Gastrocnemius medialis (tissue), 3 donors: ENCODE measurements around a stretch of chr18.

DNA sequence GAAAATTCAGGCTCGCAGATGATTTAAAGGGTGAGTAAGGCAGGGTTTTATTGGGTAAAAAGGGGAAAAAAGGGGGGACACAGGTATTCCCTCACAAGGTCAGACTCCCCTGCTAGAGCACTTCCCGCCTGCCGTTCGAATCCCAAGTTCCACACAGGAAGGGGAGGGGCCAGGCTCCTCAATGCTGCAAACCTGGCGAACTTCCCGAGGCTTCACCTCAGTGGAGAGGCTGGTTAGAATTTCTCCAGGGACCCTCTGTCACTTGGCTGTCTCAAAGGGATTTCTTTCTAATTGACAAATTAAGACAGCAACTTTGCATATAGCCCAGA, 2154.9 kb upstream of the PIK3C3 start:
- PRO-cap = no peak
- RAMPAGE, long total RNA, 3 experiments = no peak in any of the 3 experiments

DNA sequence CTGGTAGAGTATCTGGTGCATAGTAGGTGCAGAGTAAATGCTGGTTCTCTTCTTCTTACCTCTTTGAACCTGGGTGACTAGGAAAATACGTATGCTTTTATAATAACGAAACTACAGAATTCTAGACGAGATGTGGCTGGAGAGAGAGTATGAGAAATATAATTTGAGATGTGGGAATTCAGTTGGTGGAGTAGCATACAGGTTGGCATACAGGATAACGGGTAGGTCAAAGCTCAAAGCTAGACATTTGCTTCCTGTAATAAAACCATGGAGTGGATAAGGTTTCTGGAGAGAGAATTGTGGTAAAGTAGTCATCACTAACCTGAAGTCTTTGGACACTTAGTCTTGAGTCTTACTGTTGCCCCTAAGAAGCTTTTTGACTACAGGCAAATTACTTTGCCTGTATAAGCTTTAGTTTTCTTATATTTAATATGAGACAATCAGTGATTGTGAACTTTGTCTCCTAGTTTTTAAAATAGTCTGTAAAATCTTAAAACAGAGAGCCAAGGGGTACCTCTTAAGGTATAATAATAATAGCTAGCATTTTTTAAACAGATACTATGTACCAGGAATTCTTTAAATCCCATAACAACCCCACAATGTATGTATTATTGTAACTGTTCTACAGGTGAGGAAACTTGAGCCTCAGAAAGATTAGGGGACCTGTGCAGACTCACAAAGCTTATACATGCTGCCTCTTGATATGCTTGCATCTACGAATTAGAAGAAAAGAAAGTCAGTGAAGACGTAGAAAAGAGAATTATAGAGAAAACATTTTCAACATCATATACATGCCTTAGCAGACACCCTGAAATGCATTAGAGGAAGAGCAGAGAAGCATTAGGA, 42.3 kb downstream of the PIK3C3 start:
- PRO-cap = no peak
- RAMPAGE, long total RNA, 3 experiments = no peak in any of the 3 experiments

- PRO-cap = no peak
- RAMPAGE, long total RNA, 3 experiments = no peak in any of the 3 experiments
Measured at GRCh38 chr18:42525761-42526398, 570.8 kb downstream of the PIK3C3 start.

- PRO-cap = no peak
- RAMPAGE, long total RNA, 3 experiments = no peak in any of the 3 experiments
Measured at GRCh38 chr18:42706532-42707185, 408.8 kb downstream of the RIT2 start.

DNA sequence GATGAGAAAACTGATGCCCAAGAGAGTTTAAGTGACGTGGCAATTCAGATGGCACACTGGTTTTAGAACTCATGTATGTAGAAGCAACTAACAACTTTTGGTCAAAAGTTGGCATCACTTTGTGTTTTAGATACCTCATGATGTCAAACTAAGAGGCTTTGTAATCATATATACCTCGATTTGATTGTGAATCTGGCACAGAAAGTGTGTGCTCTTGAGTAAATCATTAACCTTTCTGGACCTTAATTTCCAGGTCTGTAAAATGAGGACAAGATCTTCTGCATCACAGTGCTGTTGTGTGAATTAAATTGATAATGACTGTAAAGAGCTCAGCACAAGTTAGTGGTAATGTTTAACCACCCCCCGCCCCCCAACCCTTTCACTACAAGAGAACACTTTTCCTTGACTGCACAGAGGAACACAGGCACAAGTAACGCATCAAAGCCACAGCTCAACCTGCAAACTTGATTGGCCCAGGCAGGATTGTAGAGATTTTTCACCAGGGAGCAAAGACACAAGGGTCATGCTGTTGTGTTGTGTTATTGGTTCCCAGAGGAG, 10.4 kb downstream of the SETBP1 start:
- PRO-cap = no peak
- RAMPAGE, long total RNA, 3 experiments = no peak in any of the 3 experiments

GRCh38 chr18:44725599-44726085, 45.0 kb downstream of the SETBP1 start:
- PRO-cap = no peak
- RAMPAGE, long total RNA, 3 experiments = no peak in any of the 3 experiments

DNA sequence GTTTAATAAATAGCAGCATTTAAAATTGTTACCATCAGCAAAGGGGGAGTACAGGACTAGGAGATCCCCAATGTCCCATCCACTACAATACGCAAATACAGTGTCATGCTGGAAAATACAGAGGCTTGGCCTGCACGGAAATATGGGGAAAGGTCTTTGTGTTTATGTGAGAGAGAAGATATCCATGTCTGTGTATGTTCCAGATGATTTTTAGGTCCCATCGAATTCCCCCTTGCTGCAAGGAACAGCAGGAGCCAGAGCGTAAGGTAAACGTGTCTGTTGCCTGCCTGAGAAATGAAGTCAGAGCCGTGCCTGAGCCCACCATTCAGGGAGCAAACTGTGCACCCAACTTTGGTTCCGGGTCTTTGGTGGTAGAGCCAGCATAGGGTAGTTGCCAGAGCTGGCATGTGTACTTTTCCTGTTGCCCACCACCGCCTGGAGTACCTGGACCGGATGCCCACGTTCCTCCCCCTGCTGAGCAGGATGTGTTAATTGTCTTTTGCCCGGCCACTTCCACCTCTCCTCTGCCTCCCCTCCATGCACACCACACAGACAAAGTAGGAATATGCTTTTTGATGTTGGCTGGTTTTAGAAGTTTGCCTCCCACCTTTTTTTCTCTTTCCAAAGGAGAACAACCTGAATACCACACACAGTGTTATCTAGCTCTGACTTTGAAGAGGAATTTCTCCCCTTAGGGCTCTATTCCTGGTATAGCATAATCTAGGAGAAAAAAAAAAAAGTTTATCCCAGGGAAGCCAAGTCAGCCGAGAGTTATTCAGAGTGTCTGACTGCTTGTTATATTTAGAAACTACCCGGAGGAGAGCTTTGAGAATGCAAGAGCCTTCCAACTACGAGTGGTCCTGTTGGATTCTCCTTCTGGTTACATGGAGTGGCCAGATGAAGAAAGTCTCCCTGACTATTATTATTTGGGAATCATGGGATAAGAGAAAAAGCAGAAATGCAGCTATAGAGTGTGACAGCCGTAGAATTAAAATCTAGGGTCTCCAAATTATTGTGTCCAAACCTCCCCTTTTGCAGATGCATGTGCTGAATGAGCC, 111.8 kb downstream of the SETBP1 start:
- PRO-cap = no peak
- RAMPAGE, long total RNA, 3 experiments = no peak in any of the 3 experiments

GRCh38 chr18:44925030-44925668, 244.5 kb downstream of the SETBP1 start:
- PRO-cap = no peak
- RAMPAGE, long total RNA, 3 experiments = no peak in any of the 3 experiments

DNA sequence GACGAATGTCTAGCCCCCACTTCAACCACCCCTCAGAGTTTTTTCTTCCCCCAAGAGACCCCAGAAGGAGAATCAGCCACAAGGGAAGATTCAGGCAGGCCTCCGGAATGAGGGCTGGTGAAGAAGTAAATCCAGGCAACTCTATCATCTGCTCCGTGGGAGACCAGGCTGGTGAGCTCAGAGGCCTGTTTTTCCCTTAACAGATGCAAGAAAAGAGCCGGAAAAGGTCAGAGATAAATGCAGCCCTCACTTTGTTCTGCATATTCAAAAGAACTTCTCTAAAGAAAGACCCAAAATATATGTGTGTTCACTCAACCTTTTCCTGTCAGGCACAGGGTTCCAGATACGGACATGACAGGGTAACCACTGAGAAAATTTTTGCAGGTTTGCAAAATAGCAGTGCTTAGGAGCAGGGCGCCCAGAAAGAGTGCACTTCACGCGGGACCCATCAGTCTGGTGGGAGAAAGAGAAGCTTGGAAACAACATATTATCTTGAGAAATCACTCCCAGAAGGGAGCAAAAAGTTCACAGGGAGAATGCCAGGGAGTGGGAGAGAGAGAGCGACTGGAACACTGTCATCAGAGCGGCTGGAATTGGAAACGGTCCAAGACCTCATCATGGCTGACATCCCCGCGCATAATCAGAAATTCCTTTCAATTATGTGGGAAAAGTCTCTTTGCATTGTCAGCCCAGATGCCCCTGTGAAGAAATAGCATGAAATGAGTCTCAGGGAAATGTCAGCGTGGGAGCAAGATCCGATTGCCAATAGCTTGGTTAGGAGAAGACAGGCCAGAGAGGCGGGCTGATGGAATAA, 244.8 kb upstream of the SLC14A2 start:
- PRO-cap = no peak
- RAMPAGE, long total RNA, 3 experiments = no peak in any of the 3 experiments

DNA sequence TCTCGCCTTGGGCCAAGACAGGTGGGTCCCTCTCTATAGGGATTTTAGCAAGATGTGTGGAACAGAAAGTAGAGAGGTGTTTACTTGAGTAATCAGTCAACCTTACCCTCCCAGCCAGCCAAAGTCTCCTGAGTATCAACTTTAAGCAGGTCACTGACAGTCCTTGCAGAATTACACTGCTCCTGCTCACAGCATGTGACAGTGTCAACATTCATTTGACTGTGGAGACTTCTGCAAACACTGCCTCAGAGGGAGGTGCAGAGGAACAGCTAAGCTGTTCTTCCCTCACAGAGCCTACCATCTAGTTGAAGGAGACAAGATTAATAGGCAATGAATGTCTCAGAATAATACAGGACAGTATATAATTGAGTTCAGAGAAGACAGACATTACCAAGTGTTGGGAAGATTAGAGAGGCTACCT, 11.9 kb downstream of the SLC14A2 start:
- PRO-cap = no peak
- RAMPAGE, long total RNA, 3 experiments = no peak in any of the 3 experiments

GRCh38 chr18:45782653-45783011, 42.8 kb upstream of the SIGLEC15 start:
- PRO-cap = no peak
- RAMPAGE, long total RNA, 3 experiments = no peak in any of the 3 experiments

- PRO-cap = no peak
- RAMPAGE, long total RNA, 3 experiments = no peak in any of the 3 experiments
Measured at GRCh38 chr18:45849285-45849563, 23.7 kb downstream of the SIGLEC15 start.

GRCh38 chr18:46152858-46153183, 21.0 kb upstream of the C18orf25 start:
- PRO-cap = unidirectional peak, plus-strand start at chr18:46152960; bidirectional peak, plus-strand start at chr18:46153336, minus-strand start at chr18:46153091
- RAMPAGE, long total RNA, 3 experiments = no peak in any of the 3 experiments

DNA sequence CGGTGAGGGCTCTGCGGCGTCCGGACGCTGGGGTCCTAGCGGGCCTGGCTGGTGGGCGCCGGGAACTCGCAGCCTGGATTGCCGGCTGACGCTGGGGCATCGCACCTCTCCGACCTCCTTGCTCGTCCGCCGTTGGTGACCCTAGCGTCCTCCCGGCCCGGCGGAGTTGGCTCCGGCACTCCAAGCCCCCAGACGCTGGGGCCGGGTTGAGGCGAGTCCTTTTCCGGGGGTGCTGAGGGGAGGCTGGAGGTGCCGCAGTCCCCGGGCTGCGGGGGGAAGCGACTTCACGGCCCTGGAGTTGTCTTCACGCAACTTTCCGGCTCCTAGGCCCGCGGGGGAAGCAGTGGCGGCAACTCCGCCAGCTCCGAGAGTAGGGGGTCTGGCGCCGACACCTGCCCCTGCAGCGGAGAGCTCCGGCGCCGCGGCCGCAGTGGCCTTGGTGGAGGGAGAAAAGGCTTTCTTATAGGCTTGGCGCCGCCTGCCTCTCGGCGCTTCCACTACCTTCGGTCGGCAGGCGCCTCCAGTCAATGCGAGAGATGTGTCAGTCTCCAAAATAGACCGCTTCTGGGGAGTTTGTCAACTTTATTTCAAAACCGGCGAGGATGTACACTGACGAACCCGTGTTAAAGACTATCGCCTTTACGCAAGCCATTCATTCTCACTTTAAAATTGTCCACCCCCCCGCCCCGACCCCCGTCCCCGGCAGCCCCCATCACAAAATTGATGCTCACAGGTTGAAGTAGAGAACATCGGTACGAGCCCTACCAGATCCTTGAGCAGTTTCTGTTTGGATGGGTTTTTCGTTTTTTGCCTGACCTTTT, 813 bp downstream of the C18orf25 start:
- PRO-cap = unidirectional peak, minus-strand start at position 432 of the sequence; unidirectional peak, minus-strand start at position 529 of the sequence
- RAMPAGE, long total RNA, 3 experiments = no peak in any of the 3 experiments

GRCh38 chr18:46290720-46291064, 43.1 kb upstream of the RNF165 start:
- PRO-cap = no peak
- RAMPAGE, long total RNA, 3 experiments = no peak in any of the 3 experiments

DNA sequence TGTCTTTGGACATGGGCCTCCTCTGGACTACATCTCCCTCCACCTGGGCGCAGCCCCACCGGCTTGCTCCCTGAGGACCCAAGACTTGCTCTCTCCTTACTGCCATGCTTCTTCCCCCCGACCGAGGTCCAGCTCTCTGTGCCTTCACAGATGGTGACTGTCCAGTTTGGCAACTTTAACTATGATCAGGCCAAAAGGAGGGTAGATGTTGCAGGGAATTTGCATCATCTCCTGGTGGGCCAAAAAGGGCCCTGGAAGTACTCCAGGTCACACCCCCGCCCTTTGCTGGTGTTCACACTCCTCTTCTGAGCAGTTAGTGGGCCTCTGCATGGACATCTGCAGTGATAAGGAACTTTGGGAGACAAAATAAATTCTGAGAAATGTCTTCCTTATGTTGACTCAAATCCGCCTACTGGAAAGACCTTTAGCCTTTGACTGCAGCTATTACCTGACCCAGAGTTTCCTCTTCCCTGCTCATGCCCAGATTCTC, 88.7 kb downstream of the RNF165 start:
- PRO-cap = no peak
- RAMPAGE, long total RNA, 3 experiments = no peak in any of the 3 experiments

- PRO-cap = no peak
- RAMPAGE, long total RNA, 3 experiments = no peak in any of the 3 experiments
Measured at GRCh38 chr18:46424893-46425570, 91.2 kb downstream of the RNF165 start.

DNA sequence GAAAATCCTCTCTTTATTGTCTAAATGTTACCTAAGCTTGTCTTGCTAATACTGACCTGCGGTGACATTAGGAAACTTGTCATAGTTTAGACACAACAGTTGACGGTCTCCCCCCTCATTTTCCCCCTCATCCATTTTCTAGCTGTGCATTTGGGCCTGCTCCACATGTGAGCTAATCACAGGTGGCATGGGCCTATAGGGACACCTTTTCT, 125.8 kb downstream of the LOXHD1 start:
- PRO-cap = no peak
- RAMPAGE, long total RNA, 3 experiments = no peak in any of the 3 experiments

- PRO-cap = no peak
- RAMPAGE, long total RNA, 3 experiments = no peak in any of the 3 experiments
Measured at GRCh38 chr18:46600791-46601698, 56.0 kb downstream of the LOXHD1 start.

DNA sequence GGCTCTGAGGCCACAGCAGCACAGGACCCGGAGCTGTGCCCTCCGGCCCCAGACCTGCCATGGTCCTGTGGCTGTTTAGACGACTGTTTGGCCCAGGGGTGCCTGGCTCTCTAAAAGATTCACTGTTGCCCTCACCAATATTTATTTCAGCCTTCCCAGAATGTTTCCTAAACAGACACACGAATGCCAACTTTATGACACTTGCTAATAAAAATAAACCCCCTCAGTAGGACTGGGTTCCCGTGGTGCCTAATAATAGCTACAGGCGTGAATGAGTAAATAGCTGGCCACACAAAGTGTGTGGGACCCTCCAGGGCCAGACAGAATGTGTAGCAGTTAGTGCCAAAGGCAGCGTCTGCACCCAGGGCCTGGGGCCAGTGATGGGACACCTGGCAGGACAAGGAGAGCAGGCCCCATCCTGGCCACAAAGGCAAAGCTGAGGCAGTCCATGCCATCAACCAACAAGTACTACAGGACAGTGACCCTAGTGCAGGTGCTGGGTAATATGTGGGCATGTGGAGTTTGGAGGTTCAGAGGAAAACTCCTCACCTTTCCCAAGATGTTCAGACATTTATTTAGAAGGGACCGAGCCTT, 11.7 kb upstream of the ST8SIA5 start:
- PRO-cap = bidirectional peak, plus-strand start at position 258 of the sequence, minus-strand start at position 112 of the sequence
- RAMPAGE, long total RNA, 3 experiments = no peak in any of the 3 experiments